HEK293 (cell line): ENCODE measurements around a stretch of chr1.

GRCh38 chr1:94962418-94963215, 35.7 kb upstream of the CNN3 start:
- PRO-cap: no peak
- RRBS, 2 experiments: no CpG with 5 or more reads among the region's 10 CpGs

- PRO-cap: no peak
- RRBS, 2 experiments: no CpG with 5 or more reads among the region's 3 CpGs
Measured at GRCh38 chr1:94983428-94983780, 56.5 kb upstream of the CNN3 start.

DNA sequence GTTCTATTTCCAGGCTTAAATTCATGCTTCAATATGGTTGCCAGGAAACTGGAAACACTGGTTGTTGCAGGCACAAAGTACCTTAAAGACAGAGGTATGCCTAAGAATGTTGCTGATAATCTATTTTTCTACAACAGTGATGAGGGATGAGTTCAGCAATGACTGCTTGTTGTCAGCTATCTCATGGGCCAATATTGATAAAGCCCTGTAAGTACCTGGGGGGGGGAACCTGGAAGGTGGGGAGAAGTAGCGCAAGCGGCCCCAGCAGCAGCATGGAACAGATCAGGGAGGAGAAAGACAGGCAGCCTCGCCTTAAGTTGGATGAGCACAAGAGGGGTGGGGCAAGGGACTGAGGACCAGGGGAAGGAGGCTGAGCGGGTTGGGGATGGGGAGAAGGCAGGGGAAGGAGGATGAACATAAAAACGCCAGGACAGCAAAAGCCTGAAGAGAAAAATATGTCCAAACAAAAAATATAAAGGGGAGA, 70.7 kb downstream of the ALG14 start:
- PRO-cap: no peak
- RRBS, 2 experiments: no CpG with 5 or more reads among the region's 5 CpGs

DNA sequence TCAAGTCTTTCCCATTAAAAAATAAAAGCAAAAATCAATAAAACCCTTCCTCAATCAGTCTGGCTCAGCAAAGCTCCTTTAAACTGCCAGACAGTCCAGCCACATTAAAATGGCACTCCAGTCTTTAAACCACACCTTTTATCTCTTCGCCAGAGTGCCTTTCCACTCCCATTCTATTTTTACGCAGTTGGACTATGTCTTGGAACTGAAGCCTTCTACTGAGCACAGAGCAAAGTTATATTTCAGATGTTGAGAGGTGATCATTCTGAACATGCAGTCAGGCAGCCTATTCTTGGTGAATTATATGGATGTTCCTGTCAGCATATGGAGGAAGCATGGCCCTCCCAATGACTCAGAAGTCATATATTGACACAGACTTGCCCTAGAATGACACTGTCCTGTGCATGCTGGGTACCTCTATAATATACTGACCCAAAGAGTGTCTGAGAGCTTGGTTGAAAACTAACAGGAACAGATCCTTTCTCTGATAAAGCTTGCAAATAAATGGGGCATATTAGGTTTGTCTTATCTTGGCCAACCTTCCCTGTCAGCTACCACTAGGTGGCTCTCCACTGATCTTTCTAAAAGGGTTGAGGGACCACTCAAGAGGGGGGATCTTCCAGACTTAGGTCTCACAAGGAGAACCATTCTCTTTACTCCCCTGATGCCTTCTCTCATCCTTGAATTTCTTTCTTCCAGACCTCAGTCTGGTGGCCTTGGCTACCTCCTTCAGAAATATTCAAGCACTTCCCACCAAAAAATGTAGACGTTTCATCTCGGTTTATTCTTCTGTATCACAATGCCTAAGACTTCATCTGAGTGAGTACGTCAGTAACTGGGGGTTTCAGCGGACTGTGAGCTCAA, 11.7 kb upstream of the ALG14 start:
- PRO-cap: no peak
- RRBS, 2 experiments: no CpG with 5 or more reads among the region's 6 CpGs

DNA sequence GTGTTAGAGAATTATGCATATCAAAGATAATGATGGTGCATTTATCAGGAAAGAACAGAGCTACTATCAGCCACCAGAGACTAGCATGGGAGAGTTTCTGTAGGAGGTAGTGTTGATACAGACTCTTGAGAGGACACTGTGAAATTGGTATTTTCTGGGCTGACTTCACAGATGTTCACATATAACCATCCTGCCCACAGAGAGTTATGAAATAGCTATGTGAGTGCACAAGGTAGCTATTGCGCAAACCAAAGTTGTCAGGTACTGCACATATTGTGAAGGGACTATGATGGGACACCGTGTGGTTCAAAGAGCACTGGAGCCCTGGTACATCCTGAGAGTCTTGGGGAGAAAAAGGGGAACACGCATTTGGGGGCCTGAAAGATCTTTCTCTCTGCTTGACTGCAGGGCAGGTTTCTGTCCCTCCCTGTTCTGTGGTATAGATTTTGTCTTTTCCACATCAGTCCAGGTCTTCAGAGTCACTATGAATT, 1.4 kb upstream of the TLCD4 start:
- PRO-cap: no peak
- RRBS, 2 experiments: no CpG with 5 or more reads among the region's 3 CpGs

GRCh38 chr1:95625314-95625589, 391.2 kb downstream of the RWDD3 start:
- PRO-cap: no peak

DNA sequence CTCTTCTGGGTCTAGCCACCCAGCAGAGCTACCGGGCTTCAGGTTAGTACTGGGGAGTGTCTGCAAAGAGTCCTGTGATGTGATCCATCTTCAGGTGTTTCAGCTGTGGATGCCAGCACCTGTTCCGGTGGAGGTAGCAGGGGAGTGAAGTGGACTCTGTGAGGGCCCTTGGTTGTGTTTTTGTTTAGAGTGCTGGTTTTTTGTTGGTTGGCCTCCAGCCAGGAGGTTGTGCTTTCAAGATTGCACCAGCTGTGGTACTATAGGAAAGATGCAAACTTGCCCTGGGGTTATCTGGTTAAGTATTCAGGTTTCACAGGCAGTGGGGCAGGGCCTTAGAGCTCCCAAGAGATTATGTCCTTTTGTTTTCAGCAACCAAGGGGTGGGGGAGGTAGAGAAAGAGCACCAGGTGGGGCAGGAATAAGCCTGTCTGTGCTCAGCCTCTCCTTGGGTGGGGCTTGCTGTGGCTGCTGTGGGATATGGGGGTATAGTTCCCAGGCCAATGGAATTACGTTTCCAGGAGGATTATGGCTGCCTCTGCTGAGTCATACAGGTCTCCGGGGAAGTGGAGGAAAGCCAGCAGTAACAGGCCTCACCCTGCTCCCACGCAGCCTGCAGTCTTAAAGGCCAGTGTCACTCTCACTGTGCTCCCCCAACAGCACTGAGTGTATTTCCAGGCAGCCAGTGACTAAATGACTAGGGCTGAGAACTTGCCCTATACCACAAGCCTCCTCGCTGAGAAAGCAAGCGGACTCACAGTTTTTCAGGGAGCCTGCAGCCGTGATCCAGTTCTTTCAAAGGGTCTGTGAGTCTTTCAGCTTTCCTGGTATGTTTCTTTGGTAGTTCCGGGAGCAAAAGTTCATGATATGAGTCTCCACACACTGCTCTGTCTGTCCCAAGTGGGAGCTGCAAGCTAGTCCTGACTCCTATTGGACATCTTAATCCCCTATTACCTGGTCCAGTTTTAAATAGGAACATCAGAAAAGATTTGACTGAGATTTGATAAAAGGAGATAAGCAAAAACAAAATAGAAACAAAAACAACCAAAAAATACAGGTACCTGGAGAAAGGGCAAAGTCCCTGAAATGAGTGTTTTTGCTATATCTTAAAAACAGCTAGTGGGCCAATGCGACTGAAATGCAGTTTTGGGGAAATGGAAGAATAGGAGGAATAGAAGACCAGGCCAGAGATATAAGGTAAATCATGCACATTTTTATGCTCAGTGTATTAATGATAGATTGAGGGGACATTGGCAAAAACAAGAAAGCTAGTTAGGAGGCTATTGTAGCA, 508.8 kb downstream of the RWDD3 start:
- PRO-cap: no peak
- RRBS, 2 experiments: 42 to 83% methylated on average over 1 of the region's 10 CpGs

- PRO-cap: no peak
- RRBS, 2 experiments: no CpG with 5 or more reads among the region's 4 CpGs
Measured at GRCh38 chr1:95955467-95955844, 721.4 kb downstream of the RWDD3 start.

GRCh38 chr1:96758919-96759825, 37.6 kb downstream of the PTBP2 start:
- PRO-cap: no peak
- RRBS, 2 experiments: no CpG with 5 or more reads among the region's 3 CpGs

- PRO-cap: no peak
- RRBS, 2 experiments: no CpG with 5 or more reads among the region's 4 CpGs
Measured at GRCh38 chr1:96796231-96797301, 75.0 kb downstream of the PTBP2 start.

DNA sequence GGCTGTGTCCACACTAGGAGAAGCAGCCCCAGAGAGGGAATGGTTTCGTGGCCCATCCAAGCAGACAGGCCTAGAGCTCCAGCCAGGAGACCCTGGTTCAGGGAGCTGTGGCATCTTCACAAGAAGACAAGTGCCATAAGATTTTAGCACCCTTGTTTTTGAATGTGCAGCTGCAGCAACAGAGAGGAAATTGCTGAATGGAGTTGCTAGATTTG, 122.6 kb downstream of the PTBP2 start:
- PRO-cap: unidirectional peak, plus-strand start at position 156 of the sequence
- RRBS, 2 experiments: no CpG with 5 or more reads among the region's 1 CpG

- PRO-cap: no peak
Measured at GRCh38 chr1:97130543-97131047, 409.0 kb downstream of the PTBP2 start.

DNA sequence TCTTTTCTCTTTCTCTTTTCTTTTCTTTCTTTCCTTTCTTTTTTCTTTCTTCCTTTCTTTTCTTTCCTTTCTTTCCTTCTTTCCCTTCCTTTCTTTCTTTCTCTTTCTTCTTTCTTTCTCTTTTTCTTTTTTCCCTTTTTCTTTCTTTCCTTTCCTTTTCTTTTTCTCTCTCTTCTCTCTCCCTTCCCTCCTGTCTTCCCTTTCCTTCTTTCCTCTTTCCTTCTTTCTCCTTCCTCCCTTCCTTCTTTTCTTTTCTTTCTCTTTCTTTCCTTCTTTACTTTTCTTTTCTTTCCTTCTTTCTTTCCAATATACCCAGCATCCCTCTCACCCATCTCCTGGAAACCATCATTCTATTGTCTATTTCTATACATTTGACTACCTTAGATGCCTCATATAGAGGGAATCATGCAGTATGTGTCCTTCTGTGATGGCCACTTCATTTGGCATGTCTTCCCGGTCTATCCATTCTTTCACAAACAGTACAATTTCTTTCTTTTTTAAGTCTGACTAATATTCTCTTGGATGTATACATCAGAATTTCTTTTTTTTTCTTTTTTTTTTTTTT, 391.1 kb downstream of the DPYD start:
- PRO-cap: no peak
- RRBS, 2 experiments: no CpG with 5 or more reads among the region's 1 CpG

DNA sequence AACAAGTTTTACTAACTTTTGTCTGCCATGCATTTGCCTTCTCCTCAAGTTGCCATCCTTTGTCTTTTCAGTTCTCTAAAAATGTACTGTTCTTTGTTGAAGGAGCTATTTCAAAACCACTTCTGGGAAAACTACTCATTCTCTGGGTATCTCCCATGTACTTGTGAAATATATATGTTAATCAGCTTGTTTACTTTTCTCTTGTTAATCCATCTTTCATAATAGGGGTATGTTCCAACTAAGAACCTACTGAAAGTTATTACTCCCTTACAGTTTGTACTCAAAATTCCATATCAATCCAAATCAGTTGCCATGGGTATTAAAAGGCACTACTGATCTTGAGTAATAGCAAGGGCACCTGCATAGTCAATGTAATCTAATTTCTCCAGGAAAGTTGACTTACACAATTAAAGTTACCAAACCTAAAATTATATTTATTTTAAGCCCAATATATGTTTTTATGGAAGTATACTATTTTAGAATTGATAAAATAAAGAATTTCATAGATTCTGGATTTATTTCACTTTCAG, 16.2 kb downstream of the DPYD start:
- PRO-cap: no peak

- PRO-cap: no peak
- RRBS, 2 experiments: no CpG with 5 or more reads among the region's 2 CpGs
Measured at GRCh38 chr1:99562958-99563259, 83.0 kb upstream of the PALMD start.

DNA sequence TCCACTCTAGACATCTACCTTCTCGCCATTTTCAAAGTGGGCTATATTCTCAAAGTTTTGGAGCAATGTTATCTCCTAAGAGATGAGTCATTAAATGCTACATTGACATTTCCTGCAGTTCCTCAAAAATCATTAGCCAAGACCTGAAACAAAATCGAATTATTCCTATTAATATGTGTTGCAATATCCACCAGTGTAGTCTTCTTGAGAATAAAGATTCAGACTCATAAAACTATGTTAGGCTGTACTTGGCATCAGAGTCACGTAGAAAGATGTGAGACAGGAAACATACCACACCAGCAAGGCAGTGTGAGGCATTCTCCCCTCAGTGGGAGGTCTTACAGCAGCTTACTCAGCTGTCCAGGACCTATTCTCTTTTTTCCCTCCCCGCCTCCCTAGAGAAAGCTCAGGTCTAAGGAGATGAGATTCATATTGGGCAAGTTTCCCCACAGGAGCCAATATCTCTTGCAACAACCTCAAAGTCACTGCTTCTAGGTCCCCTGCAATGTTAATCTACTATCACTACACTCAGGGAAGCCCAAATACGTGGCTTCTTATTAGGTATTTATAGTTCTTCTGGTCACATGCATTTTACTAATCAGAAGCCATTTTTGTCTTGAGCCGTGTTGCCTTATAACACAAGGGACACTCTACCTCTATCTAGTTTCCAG, 38.6 kb downstream of the FRRS1 start:
- PRO-cap: no peak
- RRBS, 2 experiments: no CpG with 5 or more reads among the region's 6 CpGs

- PRO-cap: no peak
Measured at GRCh38 chr1:99760332-99760602, 6.2 kb downstream of the FRRS1 start.

DNA sequence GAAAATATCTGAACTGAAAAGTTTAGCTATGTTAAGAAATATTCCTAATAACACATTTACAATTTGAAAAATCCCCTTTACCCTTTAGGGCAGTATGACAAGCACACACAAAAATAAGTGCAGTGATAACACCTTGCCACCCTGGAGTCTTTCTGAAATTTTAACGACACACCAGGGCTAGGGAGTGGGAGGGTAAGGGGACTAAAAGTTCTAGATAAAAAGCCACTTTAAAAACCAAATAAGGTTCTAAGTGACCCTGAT, 543 bp downstream of the FRRS1 start:
- PRO-cap: no peak
- RRBS, 2 experiments: no CpG with 5 or more reads among the region's 1 CpG

- PRO-cap: no peak
- RRBS, 2 experiments: no CpG with 5 or more reads among the region's 3 CpGs
Measured at GRCh38 chr1:100230588-100231010, 19.0 kb downstream of the DBT start.

DNA sequence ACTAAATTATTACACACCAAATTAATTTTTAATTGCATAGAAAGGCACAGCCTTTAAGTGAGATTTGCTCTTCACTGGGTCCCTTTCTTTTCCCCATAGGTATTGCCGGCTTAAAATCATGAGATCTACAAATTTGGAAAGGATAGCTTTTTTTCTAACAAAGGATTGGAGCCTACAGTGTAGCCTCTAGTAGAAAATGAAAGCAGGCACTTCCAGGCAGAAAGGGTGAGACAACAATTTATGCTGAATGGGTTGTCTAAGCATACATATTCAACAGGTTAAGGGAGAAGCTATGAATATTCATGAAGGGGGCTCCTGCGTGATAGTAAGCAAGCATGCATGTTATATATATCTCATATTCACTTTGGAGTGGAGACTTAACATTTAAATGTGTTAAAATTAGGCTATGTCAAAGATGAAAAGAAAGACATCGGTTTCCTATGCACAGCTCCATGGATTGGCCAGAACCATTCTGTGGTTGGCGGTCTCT, 65.9 kb downstream of the VCAM1 start:
- PRO-cap: no peak
- RRBS, 2 experiments: no CpG with 5 or more reads among the region's 4 CpGs